Breast epithelium (tissue), 2 donors: ENCODE results near the gene LRRC27.

DNA sequence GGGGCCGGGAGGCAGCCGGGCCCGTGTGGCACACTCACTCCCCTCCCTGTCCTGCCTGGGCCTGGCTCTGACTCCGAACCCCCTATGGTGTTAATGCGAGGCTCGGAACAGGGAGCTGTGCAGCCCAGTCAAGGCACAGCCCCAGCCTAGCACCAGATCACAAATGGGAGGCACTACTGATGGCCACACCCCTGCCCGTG, 36.9 kb downstream of the DPYSL4 start:
- PRO-cap, result no peak
- RAMPAGE, long total RNA, 2 experiments, result no peak in any of the 2 experiments

GRCh38 chr10:132248783-132249552, 58.8 kb downstream of the STK32C start:
- PRO-cap, result no peak
- RAMPAGE, long total RNA, 2 experiments, result no peak in any of the 2 experiments

GRCh38 chr10:132331534-132332400, at the start of gene LRRC27:
LRRC27 (plus strand) TSS chr10:132332193.
- PRO-cap, result unidirectional peak, minus-strand start at chr10:132331809; bidirectional peak, plus-strand start at chr10:132332287, minus-strand start at chr10:132332082
- RAMPAGE, long total RNA, 2 experiments, result start-site peak on the plus strand in 1 of 2 experiments, at chr10:132332152-132332196 at its widest, 45 reads per replicate; start-site peak on the minus strand in 1 of 2 experiments, at chr10:132331849-132331889 at its widest, 22 reads per replicate

DNA sequence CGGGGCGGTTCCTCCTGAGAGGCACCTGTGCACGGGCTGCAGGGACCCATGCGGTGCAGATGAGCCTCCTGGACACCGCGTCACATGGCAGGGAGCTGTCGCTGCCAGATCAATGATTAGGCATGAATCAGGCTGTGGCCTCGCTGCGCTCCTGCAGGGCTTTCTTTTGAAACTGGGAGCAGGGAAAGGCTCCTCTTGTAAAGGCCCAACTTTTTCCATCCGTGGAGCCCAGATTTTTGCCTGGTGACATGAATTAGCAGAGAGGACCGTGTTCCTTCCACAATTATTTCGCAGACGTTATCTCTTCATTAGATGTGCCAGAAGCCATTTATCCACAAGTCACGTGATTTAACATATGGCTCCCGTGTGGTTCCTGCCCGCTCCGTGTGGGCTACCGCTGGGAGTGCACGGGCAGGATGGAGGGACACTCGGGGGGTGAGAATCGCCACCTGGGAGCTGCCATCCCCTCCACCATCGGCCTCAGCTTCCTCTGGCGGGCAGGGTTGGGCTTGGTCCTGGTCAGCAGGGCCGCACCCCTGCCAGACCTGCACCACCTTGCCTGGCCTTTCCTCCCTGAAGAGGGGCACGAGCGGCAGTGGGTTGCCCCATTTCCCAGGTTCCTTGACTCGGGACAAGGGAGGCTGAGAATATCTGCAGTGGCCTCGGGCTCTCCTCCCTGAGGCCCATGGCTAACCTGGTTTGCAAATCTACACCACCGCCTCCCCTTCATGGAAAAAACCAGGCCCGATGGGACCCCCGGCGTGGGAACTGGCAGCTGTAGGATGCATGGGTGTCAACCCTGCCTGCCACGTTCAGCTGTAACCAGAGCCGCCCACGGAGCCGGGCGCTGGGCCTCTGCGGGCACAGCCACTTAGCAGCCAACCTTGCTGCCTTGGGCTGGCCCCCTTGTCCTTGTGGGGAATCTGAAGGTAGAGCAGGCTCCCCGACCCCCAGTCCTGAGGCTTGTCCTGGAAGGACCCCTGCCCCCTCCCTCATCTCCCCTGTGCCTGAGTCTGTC, 1.3 kb downstream of the PWWP2B start:
- PRO-cap, result no peak
- RAMPAGE, long total RNA, 2 experiments, result no peak in any of the 2 experiments

DNA sequence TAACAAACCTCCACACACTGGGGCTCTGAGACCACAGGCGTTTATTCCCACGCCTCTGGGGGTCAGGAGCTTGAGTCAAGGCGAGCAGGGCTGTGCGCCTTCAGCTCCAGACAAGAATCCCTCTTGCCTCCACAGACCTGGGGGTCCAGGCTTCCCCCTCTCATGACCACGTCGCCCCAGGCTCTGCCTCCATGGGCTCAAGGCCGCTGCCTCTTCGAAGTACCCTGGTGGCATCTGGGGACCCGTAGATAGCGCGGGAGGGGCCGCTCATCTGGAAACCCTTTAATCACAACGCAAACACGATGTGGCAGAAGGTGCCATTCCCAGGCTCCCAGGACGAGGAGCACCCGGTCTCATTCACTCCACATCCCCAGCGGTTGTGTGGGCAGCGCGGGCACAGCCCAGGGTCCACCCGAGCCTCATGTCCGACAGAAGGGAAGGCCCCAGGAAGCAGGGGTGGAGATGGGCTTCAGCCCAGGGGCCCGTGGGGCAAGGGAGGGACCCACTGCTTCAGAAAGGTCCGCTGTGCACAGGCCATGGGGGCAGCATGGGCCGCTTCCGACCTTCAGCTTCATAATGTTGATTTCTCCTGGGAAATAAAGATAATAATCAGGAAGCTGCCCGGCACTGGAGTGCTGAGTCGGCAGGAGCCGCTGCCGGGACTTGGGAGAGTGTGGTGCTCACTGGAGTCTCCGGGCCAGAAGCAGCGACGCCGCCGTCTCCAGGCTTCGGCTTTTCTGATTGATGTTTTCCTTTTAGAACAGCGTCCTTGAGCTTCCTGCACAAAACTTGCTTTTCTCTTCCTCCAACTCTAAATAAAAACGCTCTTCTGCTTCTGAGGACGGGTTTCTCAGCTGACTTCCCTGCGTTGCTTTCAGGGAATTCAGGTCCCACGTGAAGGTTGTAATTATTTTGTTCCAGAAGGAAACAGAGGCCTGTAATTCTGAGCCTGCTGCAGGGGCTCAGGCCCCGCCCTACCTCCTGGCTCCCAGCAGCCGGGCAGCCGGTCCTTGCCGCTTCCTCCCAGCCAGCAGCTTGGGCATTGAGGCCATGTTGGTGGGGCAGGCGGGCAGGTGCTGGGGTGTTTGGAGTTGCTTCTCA, 14.4 kb downstream of the PWWP2B start:
- PRO-cap, result no peak
- RAMPAGE, long total RNA, 2 experiments, result no peak in any of the 2 experiments

DNA sequence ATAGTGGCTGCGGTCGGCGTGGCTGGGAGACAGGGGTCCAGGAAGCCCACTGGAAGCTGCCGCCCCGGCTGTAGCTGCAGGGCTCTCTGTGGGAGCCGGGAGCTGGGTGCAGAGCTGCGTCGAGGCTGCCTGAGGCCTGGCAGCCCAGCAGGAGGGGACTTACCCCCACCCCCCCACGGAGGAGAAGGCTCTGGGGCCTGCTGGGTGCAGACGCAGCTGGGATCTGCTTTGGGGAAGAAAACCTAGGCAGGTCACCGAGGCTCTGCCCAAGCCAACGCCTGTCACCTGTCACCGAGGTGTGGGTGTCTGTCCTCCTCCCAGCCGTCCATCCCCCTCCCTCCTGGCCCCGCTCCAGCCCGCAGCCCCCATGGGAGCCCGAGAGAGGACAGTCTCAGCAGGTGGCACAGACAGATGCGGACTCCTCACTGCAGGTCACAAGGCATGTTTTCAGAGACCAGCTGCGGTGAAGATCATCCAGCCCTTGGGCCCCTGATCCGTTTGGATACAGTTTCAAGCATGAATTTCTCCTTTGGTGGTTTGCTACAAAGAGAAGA, 25.3 kb downstream of the PWWP2B start:
- PRO-cap, result no peak
- RAMPAGE, long total RNA, 2 experiments, result no peak in any of the 2 experiments

DNA sequence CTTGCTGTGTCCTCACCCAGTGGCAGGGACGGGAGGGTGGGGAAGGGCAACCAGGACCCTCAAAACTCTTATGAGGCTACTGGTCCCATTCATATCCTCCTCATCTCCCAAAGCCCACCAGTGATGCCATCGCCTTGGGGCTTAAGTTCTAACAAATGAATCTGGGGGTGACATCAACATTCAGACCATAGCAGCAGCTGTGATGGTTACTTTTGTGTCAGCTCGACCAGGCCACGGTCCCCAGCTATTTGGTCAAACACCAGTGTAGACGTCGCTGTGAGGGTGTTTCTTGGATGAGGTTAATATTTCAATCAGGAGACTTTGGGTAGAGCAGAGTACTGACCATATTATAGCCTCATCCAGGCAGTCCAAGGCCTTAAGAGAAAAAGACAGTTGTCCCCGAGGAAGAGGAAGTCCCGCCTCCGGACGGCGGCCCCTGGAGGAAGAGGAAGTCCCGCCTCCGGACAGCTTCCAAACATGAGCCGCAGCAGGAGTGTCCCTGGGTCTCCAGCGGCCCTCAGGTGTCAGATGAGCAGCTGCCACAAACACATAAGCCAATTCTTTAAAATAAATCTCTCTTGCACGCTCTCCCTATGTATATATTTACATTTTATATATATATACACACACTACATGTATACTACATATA, 37.3 kb downstream of the PWWP2B start:
- PRO-cap, result no peak
- RAMPAGE, long total RNA, 2 experiments, result no peak in any of the 2 experiments

DNA sequence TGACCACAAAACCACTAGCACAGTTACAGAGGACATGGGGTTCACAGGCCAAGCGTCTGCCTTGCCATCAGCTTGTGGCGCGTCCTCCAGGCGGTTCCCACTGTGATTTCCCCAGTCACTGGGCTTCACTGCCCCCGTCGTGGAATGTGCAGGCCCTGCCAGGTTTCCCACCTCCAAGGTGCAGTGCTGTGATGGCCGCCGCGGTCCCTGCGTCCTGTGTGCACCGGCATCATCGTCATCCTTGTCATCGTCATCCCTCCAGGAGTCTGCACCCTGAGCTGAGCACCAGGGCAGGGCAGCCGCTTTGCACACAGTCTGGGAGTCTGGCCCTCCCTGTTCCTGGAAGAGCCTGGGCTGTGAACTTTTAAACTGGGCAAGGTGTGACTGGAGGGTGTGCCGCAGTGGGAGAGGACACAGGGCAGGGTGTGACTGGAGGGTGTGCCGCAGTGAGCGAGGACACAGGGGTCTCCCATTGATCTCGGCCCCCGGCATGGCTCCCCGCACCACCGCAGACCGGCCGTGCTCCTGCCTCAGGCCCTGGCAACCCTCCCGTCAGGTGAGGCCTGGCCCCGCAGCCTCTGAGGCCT, 61.9 kb downstream of the PWWP2B start:
- PRO-cap, result no peak
- RAMPAGE, long total RNA, 2 experiments, result no peak in any of the 2 experiments

- PRO-cap, result no peak
- RAMPAGE, long total RNA, 2 experiments, result no peak in any of the 2 experiments
Measured at GRCh38 chr10:132465111-132465667, 68.2 kb downstream of the PWWP2B start.

DNA sequence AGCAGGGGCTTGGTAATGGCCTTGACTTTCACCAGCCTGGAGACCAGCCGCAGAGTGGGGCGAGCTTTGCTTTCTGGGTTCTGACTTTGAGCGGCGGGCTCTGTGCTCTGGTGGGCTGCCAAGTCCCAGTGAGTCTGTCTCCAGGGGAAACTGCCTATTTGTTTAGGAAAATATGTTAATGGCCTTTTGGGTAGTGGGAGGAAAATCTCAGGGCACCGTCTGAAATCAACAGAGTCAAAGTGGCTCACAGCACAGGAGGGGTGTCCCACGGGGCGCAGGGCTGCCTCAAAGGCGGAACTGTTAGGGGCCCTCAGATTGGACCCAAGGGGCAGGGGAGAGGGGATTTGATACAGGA, 68.0 kb upstream of the INPP5A start:
- PRO-cap, result no peak
- RAMPAGE, long total RNA, 2 experiments, result no peak in any of the 2 experiments

DNA sequence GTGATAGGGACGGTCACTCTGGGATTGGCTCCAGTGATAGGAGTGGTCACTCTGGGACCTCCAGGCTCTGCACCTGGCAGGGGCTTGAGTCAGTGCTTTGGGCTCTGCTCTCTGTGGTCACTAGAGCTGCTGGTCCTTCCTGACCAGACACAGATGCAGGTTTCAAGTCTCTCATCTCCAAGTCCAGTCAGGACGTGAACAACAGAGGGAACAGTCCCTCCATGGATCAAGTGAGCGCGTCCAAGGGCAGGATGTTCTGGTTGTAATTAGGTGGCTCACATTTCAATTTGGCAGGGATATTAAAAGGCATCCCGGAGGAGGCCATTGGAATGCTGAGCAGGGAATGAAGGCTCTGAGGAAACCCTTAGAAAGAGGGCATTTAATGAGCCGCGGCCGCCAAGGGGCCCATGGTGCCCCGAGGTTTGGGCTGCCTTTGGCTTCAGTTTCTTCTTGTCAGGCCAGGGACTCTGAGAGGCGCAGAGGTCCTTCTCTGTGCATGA, 30.9 kb upstream of the INPP5A start:
- PRO-cap, result no peak
- RAMPAGE, long total RNA, 2 experiments, result no peak in any of the 2 experiments

DNA sequence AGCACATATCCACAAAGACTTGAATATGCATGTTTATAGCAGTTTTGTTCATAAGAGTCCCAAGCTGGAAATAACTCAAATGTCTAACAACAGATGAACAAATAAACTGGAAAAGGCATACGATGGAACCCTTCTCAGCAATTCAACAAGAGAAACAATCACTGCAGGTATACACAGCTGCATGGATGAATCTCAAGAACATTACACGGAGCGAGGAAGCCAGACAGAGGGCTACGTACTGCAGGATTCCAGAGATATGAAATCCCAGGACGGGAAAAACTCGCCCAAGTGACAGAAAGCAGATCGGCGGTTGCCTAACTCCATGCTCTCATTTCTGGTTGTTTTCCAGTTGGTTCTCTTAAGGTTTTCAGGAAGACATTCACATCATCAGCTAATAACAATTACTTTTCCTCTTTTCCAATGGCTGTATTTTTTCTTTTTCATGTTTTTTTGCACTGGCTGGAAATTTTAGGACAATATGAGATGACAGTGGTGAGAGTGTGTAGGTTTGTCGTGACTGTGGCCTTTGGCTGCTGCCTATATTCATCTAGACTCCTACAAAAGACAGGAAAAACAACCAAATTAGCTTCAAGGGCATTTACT, 25.9 kb upstream of the INPP5A start:
- PRO-cap, result no peak
- RAMPAGE, long total RNA, 2 experiments, result no peak in any of the 2 experiments

GRCh38 chr10:132517878-132519014, 19.3 kb upstream of the INPP5A start:
- PRO-cap, result no peak
- RAMPAGE, long total RNA, 2 experiments, result no peak in any of the 2 experiments

GRCh38 chr10:132544664-132545200, 7.1 kb downstream of the INPP5A start:
- PRO-cap, result no peak
- RAMPAGE, long total RNA, 2 experiments, result no peak in any of the 2 experiments

- PRO-cap, result no peak
- RAMPAGE, long total RNA, 2 experiments, result no peak in any of the 2 experiments
Measured at GRCh38 chr10:132568699-132569278, 31.2 kb downstream of the INPP5A start.

DNA sequence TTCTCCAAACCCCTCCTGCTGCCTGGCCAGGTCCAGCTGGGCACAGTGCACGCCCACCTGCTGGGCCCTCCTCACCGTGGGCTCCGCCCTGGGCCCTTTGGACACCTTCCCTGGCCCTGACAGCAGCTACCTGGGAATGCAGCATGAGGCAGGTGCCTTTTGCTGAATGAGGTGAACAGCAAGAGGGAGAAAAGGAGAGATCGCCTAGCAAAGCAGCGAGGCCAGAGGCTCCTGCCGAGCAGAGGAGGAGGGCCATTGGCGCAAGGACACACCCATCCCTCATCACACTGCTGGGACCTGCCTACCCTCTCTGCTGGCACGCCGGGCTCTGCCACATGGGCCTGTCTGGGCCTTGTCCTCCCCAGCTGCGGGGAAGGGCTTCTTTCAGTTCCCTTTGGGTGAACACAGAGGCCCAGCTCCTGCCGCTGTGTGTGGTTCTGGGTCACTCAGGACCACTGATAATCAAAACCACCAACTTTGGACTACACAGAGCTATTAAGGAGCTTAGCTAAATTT, 33.5 kb downstream of the INPP5A start:
- PRO-cap, result no peak
- RAMPAGE, long total RNA, 2 experiments, result no peak in any of the 2 experiments

DNA sequence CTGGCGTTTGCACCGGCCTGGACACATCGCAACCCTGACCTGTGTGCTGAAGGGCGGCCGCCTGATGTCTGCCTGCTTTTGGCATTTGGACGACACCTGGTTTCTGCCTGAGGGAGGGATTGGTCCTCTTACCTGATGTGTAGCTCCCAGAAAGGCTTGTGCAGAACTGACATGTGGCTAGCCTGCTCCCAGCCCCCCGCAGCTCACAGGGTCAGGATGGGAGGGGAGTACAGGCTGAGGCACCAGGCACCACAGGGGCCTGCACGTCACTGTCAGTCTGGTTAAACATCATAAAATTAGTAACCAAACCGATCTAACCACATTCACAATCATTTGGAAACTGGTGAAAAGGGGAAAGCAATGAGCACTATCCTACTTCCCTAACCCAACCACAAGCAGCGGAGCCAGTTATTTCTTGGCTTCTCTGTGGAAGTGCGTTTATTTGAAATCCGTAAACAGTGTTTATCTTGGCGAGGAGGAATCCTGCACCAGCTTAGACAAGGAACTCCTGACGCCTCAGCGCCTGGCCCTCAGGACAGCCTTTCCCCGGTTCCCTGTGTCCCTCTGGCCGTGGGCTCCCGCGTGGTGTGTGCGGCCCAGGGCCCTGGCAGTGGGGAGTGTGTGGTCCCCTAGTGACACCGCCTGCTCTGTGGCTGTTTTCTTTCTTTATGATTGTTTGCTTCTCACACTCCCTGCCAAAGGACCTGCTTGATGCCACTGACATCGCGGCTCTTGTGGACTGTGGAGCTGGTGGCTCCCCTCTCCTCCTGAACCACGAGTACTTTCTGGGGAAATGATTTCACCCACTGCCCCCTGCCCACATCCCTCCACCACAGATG, 37.8 kb downstream of the INPP5A start:
- PRO-cap, result no peak
- RAMPAGE, long total RNA, 2 experiments, result no peak in any of the 2 experiments

GRCh38 chr10:132588015-132589141, 50.8 kb downstream of the INPP5A start:
- PRO-cap, result no peak
- RAMPAGE, long total RNA, 2 experiments, result no peak in any of the 2 experiments

- PRO-cap, result no peak
- RAMPAGE, long total RNA, 2 experiments, result no peak in any of the 2 experiments
Measured at GRCh38 chr10:132602279-132602493, 64.6 kb downstream of the INPP5A start.

DNA sequence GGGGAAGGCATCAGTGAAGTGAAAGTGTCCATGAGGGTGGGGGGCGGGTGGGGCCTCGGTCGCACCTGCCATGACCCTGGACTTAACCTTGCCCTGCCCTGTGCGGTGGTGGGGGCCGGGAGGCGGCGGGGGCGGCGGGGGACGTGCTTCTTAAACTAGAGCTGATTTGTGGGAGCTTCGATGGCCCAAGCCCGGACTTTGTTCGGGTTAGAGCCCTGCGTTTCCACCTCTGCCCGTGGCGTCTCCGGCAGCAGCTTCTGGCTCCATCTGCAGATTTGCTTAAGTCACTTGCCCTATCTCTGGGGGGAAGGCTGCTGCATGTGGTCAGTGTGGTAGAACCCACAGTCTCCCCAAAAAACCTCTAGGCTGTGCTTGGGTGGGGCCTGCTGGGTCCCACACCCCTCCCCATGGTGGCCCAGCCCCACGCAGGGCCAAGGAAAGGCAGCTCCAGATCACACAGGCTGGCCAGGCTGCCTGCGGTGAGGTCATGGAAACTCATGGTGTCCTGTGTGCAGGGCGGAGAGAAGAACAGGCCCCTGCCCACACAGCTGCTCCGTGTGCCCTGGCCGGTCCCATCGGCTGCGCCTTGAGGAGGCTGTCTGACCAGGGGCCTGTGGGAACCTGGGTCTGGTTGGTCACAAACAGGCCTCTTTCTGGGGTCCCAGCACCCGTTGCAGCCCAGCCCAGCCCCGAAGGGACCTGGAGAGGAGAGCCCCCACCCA, 93.2 kb downstream of the INPP5A start:
- PRO-cap, result no peak
- RAMPAGE, long total RNA, 2 experiments, result no peak in any of the 2 experiments